Peritoneum (tissue), 1 donor: ENCODE measurements around a stretch of chr13.

GRCh38 chr13:97392176-97393501 lies 41.3 kb upstream of the RAP2A start:
- PRO-cap: no peak

DNA sequence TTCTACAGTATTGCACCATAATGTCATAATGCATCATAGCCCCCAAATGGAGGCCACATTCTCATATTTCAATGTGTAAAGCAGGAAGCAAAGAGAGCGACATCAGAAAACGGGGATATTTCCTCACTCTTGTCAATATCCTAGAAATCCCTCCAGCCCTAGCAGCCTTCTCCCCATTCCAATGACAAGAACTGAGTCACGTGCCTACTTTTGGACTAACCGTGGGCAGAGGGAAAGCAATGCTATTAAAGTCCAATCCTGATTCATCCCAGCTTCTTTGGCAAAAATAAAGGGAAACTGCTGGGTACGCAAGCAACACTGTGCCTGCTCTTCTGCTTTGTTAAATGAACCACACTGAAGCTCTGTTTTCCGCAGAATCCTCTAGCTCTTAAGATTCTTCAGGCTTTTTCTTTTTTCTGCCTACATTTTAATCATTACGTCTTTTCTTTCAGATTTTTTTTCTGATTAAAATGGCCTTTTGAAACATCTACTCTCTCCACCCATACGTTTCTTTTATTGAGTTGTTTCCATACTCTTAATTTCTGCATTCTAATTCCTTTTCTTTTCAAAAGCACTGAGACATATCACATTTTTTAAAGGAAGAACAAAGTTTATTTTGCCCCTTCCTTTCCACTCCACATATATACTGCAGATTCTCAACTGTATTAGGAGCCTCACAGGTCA lies 4.1 kb upstream of the RAP2A start:
- PRO-cap: no peak

- PRO-cap: unidirectional peak, minus-strand start at chr13:97432976
Observed at GRCh38 chr13:97432653-97433067, 1.3 kb upstream of the RAP2A start.

DNA sequence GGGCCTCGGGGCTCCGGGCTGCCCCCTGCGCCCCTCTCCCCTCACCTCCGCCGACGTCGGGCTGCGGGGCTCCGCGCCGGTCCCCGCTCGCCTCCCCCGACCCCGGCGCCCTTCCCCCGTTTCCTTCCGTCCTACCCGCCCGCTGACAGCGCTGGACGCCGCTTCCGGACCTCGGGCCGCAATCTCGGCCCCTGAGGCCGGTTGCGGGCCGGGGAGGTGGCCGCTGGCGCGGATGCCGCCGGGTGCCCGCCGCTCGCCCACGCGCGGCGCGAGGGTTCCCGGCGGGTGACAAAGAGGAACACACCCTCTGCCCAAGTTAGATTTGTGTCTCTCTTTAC lies 779 bp downstream of the FARP1 start:
- PRO-cap: no peak

GRCh38 chr13:98293225-98293679 lies 116.2 kb upstream of the RNF113B start:
- PRO-cap: no peak

- PRO-cap: no peak
Observed at GRCh38 chr13:98390518-98391076, 186.3 kb downstream of the STK24 start.

- PRO-cap: no peak
Observed at GRCh38 chr13:98451570-98452873, 124.9 kb downstream of the STK24 start.

DNA sequence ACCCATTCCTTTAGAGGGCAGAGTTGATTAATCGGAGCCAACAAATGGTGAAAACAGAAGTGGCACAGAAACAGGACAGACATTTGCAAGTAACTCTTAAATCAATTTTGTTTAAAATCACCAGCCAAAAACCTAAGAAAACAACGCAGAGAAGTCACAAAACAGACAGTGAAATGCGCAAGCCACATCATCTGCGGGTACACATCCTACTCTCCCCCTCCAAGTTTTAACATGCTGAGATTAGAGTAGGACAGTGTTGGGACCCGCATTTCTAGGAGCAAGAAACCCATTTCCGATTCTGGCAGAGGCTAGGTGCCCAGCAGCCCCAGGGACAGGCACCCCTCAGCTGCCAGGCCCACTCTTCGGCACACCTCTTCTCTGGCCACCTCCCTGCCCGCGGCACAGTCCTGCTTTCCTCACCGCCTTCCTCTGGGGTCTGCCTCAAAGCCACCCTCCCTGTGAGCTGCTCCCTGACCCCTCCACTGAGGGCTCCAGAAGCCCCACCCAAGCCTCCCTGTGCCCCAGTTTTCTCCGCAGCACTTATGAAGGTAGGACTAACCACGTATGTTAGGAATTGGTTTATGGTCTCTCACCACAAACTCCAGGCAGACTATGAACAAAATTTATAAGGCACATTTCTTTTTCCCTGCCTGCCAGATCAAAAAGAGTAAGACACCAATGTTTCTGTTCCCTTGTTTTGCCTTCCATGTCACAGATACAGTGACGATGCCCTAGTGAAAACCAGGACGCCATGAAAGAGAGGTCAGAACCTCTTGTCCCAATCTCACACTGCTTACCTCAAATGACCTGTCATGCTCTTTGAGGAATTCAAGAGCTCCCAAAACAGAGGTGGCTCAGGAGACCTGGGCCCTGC lies 79.9 kb downstream of the STK24 start:
- PRO-cap: no peak

- PRO-cap: no peak
Observed at GRCh38 chr13:98512488-98513173, 64.3 kb downstream of the STK24 start.

- PRO-cap: no peak
Observed at GRCh38 chr13:98518959-98519604, 57.8 kb downstream of the STK24 start.

DNA sequence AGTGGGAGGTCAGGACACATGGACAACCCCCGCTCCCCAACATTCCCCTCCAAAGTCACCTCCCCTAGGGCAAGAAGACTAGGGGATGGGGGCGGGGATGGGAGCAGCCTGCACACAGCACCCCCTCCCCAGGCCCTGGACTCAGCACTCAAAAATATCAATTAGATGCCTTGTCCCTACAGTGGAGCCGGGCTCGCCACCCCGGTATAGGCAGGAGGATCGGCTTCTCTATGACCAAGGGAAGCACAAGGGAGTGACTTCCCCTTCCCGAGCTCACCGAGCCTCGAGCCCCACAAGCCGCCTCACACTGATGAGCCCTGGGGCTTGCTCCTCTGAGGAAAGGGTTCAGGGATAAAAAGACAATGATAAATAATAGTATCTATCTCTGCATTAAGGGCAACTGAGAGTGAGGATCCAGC lies 51.5 kb downstream of the STK24 start:
- PRO-cap: no peak

DNA sequence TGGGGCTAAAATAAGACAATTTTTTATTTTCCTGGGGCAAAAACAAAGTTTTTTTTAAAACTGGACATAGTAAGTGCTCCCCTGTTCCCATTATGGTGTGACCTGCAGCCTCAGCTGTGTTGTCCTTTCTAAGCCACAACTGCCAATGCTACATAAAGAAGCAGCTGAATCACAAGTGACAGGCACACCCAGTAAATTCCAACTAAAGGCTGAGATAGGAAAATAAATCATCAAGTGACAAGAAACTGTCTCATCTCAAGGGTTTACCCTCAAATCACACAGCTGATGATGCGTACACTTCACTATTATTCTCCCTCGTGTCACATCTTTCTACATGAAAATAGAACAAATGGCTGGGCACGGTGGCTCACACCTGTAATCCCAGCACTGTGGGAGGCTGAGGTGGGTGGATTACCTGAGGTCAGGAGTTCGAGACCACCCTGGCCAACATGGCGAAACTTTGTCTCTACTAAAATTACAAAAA lies 28.6 kb downstream of the STK24 start:
- PRO-cap: no peak

- PRO-cap: no peak
Observed at GRCh38 chr13:98658025-98658535, 81.2 kb upstream of the STK24 start.

- PRO-cap: no peak
Observed at GRCh38 chr13:98793376-98794064, 41.0 kb upstream of the SLC15A1 start.

DNA sequence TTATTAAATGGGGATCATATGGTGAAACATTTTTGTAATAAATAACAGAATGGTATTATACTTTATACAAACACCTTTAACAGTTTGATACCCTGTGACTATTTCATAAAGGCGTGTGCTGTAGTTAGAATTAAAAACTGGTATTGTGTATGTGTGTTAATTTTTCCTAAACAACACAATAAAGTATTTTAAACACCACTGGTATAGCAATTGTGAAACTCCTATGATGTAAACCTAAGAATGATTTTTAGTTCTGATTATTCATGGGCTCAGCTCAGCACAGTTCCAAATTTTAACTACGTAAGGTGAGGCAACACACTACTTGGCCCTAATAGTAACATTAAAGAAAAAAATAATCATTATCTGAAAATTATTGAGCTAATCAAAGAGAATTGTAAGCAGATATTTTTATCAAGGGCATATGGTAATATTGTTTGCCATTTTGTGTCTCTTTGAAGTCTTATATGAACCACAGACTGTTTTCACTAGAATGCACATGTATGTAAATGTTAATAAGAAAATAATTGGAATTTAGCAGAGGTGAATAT lies 11.8 kb upstream of the GPR18 start:
- PRO-cap: no peak

DNA sequence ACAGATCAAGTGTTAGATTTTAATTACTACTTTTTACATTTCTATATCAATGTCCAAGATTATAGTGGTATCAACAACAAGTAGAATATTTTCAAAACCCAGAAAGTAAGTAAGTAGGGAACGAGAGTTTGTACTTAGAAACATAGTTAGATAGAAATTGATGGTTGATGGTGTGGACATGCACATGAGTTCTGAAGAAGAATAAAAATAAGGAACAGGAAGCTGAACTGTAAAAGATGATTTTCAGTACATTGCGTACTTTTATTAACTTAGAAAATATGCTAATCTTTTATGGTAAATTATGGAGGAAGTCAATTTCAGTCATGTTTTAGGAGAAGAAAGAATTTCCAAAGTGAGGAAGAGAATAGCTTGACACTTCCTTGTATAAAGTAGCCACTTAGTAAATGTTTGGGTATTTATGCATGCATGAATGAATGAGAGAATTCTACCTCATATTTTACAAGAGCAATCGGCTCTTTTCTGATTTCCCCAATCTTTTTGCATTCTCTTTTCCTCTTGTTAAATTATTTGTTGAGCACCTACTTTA lies 12.4 kb upstream of the GPR18 start:
- PRO-cap: no peak

DNA sequence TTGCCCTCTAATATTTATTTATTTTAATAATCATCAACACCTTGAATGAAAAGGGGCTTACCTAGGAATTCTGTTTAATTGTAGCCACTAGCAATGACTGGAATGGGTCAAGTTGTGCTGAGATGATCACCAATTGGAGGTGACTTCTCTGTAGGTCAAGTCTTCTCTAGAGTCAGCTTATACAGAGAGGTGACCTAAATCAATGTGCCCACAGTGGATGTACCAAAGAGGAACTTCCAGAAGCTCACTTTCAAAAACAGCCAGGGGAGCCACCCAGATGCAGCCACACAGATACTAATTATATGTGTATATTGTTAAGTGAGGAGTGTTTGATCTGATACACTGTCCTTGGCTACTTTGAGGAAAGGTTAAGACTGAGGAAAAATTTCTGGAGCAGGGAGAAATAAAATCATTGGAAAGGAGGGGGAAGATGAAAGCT lies 5.3 kb downstream of the GPR183 start:
- PRO-cap: no peak

GRCh38 chr13:99348756-99349623 lies 41.8 kb upstream of the GPR183 start:
- PRO-cap: no peak

DNA sequence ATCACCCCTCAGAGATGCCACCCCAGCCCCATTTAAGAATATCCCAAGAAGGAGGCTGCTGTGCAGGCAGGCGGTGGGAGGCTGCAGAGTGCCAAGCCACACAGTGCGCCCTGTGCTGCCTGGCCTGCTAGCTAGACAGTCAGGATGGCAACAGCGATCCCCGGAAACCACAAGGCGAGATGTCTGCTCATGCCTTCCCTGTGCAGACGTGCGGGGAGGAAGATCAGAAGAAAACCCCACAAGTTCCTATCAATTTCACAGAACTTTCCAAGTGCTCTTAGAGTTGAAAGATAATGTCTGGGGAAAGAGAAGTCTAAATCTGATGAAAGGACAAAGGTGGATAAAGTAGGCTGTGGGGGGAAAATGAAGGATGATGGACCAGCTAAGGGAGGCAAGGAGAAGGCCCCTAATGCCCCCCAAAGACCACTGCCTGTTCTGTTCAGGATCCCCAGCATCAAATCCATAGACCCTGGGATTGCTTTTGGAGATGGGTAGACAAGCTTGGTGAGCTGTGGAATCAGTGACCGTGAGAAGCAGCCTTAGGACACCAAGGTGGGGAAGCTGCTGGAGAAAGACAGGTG lies 64.9 kb upstream of the GPR183 start:
- PRO-cap: no peak

- PRO-cap: no peak
Observed at GRCh38 chr13:99384391-99384798, 77.2 kb upstream of the GPR183 start.